Foreskin fibroblast (primary cell): ENCODE measurements around a stretch of chr4.

- RRBS: no CpG with 5 or more reads among the region's 33 CpGs
Measured at GRCh38 chr4:81153389-81154462, 61.3 kb downstream of the PRKG2 start.

DNA sequence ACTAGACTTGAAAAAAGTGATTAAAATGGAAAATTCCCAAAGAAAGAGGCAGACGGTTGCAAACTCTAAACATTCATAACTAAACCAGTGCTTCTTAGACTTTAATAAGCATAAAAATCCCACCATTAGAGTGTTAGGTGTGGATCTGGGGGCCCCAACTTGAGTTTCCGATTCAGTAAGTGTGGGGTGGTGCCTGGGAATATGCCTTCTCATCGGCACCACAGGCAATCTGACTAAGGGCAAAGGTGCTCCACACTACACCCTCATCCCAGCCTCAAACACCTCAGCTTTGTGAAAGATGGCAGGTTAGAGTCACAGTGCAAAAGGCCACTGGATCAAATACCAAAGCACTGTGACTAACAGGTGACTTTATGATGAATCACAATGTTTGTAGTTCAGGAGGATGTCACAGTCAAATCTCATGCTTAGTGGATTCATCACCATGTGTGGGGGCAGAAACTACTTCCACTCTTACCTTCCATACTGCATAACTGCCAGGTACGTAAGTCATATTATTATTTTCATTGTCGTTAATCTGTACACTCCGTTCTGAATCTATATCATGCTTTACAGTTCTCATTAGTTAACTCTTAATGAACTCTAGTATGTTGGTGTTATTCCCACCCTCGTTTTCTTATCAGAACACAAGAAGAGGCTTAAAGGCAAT is 50.4 kb downstream of the PRKG2 start:
- RRBS: no CpG with 5 or more reads among the region's 7 CpGs

GRCh38 chr4:81566068-81566918 is 94.6 kb upstream of the RASGEF1B start:
- RRBS: no CpG with 5 or more reads among the region's 6 CpGs

- RRBS: no CpG with 5 or more reads among the region's 4 CpGs
Measured at GRCh38 chr4:81648818-81649458, 177.2 kb upstream of the RASGEF1B start.

GRCh38 chr4:81676625-81676899 is 204.9 kb upstream of the RASGEF1B start:
- RRBS: no CpG with 5 or more reads among the region's 3 CpGs

DNA sequence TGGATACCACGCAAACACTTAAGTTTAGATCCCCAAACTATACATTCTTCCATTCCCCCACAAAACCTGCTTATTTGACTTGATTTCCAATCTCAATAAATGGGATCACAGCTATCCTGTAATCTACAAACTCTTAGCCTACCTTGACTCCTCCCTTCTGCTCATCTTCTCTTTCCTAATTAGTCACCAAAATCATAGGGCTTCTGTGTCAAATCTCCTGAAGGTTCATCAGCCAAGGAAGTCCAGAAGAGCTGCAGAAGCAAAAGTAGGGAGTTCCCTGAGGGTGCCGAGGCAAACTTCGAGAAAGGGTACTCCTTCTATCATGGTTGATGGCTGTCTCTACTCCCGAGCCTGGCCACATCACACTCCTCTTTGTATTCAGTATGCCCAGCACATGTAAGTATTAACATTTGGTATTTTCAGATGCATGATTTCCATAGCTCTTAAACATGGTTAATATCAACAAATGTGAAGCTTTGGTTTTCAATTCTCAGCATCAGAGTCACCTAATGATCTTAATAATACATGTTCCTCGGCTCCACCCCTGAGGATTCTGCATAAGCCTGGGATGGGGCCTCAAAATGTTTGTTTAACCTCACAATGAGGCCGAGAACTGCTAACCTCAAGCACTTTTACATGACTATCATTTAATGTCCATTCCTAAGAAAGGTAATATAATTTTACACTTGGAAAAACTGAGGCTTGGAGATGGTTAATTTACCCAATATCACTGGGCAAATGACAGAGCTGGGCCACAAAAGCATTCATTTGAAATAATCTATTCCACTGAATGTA is 30.6 kb downstream of the HNRNPD start:
- RRBS: no CpG with 5 or more reads among the region's 6 CpGs

DNA sequence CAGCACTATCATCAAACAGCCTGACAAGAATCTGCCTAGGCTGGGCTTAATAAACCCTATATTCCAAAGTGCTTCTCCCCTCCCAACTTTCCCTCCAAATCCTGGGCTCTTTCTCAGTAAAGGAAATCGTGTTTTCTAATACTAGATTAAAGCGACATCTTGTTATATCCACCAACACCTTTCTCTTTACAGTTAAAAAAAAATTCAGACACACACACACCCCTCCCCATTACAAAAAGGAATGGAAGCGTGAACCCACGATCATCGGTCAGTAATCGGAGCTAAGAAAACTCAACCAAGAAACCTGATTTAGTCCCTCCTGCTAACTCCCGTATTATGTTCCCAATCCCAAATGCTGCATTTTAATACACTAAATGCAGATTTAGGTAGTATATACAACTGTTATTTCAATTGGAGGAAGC is 1.8 kb downstream of the HNRNPD start:
- RRBS: no CpG with 5 or more reads among the region's 7 CpGs

DNA sequence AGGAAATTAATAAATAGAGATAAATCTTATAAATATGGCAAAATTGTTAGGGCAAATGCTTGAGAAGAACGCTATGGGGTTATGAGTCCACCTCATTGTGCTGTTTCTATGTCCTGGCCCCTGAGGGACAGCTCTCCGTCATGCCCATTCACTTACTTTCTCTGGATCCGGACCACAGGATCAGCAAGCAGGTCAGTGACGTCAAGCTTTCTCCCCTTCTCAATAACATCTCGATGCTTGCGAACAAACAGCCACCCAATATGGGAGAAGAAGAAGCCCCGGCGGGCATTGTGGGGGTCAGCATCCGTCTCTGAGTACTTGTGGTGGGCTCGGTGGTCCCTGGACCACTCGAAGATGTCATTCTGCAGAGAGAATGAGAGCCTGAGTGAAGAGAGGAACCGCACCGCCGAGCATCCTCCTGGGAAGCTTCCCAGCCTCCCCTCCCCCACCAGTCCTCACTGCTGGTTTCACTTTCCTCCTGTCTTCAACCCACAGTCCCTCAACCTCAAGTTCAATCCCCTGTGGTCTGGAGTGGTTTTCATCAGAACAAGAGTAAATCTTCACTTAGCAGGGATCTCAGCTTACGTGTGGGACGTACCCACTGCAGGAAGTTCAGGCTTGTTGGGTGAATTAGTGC is 117.9 kb downstream of the SCD5 start:
- RRBS: 93% methylated on average over 3 of the region's 16 CpGs

DNA sequence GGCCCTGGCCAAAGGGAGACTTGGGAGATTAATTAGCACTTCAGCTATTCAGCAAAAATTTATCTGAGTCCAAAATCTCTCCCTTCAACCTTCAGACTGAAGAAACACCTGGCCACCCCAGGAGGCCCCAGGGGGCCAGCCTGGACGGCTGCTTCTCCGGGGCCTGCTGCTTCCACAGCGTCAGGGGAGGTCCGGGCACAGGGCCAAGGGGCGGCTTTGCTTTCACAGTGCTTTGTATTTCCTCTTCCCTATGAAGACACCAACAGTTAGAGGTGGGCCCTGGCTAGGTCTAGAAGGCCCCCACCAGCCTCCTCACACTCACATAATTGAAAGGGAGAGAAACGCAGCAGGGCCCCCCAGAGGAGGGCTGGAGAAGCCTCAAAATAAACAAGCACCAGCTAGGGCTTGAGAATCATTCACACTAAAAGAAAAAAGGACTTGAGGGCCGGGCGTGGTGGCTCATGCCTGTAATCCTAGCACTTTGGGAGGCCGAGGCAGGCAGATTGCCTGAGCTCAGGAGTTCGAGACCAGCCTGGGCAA is 17.8 kb downstream of the SCD5 start:
- RRBS: no CpG with 5 or more reads among the region's 10 CpGs

DNA sequence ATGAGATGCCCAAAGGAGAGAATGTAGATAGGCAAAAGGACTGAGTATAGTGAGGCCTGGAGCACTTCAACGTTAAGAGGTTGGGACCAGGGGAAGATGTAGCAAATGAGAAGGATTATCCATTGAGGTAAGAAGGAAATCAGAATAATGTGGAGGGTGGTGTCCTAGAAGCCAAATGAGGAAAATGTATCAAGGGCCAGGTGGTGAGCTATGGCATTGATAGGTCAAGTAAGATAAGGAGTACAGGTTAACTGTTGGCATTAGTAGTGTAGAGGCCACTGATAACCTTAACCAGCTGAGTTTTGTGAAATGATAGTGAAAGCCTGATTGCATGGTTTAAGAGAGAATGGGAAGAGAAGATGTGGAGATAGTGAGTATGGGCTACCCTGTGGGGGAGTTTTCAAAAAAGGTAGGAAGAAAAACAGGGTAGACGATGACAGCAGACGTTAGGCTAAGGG is 16.8 kb downstream of the COPS4 start:
- RRBS: no CpG with 5 or more reads among the region's 3 CpGs

GRCh38 chr4:83250498-83251012 is 34.0 kb downstream of the COQ2 start:
- RRBS: no CpG with 5 or more reads among the region's 4 CpGs

- RRBS: no CpG with 5 or more reads among the region's 4 CpGs
Measured at GRCh38 chr4:83356977-83357622, 22.5 kb upstream of the HPSE start.

GRCh38 chr4:83455079-83455694 is 436 bp downstream of the HELQ start:
- RRBS: 1% methylated on average over 18 of the region's 29 CpGs

DNA sequence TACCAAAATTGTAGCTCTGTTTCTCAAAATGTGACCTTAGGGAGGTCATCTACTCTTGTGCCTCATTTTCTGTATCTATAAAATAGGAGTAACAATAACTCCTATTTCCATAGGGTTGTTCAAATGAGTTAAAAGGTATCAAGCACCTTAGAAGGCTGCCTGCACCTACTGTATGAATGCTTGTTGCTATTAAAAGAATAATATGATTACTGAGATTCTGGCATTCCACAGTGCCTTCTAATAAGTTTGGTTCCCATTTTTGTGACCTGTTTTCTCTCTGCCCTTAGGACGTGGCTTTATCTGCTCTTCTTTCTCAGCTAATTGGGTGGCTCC is 1.9 kb downstream of the GPAT3 start:
- RRBS: no CpG with 5 or more reads among the region's 1 CpG

DNA sequence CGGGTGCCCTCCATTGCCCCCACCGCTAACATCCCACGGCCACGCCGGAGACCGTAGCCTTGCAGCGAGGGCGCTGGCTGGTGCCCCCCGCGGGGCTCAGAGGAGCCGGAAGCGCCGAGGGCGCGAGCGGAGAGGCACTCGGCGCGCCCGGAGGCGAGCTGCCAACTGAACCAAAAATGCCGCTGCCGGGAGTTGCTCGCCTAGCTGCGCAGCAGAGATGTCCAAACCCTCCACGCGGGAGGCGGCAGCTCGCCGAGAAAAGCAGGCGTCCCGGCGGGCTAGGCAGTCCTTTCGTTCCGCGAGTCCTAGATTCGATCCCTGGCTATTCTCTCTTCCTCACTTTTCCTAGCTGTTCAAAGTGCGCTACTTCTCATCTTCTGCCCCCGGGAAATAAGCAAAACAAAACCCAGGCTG is 888 bp downstream of the NKX6-1 start:
- RRBS: 2% methylated on average over 34 of the region's 39 CpGs

DNA sequence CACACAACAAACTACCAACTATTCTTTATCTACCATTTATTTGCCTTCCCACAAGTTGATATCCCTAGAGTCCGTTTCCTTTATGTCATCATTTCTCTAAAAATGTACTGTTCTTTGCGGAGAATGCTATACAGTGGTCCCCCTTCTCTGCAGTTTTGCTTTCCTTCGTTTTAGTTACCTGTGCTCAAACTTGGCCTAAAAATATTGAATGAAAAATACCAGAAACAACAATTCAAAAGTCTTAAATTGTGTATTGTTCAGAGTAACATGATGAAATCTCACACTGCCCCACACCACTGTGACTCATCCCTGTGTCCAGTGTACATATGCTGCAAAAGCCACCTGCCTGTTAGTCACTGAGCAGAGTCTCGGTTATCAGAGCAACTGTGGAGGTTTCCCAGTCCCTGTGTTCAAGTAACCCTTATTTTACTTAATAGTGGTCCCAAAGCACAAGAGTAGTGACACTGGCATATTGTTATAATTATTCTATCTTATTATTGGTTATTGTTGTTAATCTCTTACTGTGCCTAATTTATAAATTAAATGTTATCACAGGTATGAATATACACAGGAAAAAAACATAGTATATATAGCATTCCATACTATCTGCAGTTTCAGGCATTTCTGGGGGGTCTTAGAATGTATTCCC is 152.1 kb downstream of the WDFY3 start:
- RRBS: no CpG with 5 or more reads among the region's 4 CpGs

GRCh38 chr4:85761764-85762244 is 286.9 kb downstream of the ARHGAP24 start:
- RRBS: no CpG with 5 or more reads among the region's 4 CpGs

- RRBS: no CpG with 5 or more reads among the region's 7 CpGs
Measured at GRCh38 chr4:85825828-85826558, 351.0 kb downstream of the ARHGAP24 start.

GRCh38 chr4:85994796-85995781 is 364.8 kb downstream of the MAPK10 start:
- RRBS: no CpG with 5 or more reads among the region's 12 CpGs